GM12892 (cell line): ENCODE measurements around the genes GPC2, SPDYE3 and ZCWPW1.

- RRBS, result no CpG with 5 or more reads among the region's 6 CpGs
Measured at GRCh38 chr7:99908473-99908920, 10.8 kb downstream of the TRIM4 start.

DNA sequence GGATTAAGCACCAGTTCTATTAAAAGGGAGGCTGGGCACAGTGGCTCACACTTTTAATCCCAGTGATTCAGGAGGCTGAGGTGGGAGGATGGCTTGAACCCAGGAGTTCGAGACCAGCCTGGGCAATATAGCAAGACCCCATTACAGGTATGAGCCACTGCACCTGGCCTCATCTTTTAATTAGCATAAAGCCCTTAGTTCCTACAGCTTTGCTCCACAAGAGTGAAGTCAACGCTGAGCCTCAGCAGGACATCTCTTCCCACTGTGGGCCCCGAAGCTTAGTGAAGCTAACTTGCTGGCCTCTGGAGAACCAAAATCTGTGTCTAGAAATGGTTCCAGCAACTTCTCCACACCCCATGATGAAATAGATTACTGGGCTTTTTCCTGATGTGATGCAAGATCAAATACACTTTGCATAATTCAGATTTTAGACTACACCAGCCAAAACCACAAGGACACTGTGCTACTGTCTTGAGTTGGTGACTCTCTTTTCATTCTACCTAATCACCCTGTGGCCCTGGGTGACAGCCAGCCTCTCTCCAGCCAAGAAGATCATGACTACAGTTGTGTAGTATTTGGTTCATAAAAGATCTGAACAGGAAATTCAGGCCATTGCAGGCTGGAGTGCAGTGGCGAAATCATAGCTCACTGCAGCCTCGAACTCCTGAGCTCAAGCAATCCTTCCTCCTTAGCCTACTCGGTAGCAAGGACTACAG lies 22.3 kb downstream of the AZGP1 start:
- RRBS, result no CpG with 5 or more reads among the region's 6 CpGs

- RRBS, result 0% methylated on average over 2 of the region's 16 CpGs
Measured at GRCh38 chr7:99966642-99967472, 9.0 kb downstream of the AZGP1 start.

DNA sequence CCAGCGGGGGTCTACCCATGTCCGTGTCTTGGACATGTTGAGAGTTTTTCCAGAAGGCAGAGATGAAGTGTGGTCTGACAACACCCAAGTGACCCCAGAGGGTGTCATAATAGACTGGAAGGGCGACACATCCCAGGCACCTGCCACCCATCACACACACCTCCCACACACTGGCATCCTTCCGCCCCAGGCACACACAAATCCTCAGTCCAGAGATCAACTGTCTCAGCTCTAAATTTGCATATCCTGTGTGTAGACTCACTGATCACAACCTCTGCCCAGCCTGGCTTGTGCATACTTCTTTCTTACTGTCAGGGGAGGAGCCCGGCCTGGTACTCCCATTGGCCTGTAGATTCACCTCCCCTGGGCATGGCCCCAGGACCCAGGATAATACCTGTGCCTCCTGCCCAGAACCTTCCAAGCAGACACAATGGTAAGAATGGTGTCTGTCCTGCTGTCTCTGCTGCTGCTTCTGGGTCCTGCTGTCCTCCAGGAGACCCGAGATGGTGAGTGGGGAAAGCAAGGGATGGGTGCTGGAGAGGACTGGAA lies 4.6 kb upstream of the AZGP1 start:
- RRBS, result no CpG with 5 or more reads among the region's 6 CpGs

- RRBS, result no CpG with 5 or more reads among the region's 19 CpGs
Measured at GRCh38 chr7:100023272-100024001, 8.0 kb downstream of the ZKSCAN1 start.

DNA sequence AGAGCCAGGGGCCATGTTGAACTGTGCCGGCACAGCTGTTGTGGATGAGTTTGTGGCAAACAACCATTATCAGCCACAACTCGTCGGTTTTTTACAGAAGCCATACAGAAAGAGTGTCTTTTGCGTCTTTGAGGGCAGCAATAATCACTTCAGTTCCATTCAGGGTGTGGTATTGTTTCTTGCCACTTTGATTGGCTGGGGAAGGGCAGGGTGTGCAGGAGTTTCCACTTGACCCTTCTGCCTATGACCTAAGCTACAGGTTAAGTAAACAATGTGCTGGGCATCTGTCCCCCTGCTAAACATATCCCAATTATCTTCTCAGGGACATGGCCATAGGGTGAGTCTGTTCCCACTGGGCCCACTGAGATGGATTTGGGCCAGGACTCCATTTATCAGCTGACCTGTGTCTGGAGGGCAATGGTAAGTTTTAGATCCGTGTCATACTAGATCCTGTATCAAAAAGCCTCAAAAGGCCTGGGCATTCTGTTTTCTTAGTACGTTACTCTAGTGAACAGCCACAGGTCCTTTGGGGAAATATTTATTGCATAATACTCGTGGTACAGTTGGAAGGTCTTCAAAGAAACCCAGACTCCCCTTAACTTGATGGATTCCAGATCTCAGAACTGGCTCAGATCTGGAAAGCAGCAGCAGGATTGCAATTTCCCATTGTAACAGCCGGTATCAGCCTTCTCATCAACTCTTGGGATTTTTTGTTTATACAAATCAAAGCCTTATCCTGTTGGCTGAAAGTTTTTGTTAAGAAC lies 15.9 kb downstream of the ZNF3 start:
- RRBS, result no CpG with 5 or more reads among the region's 8 CpGs

DNA sequence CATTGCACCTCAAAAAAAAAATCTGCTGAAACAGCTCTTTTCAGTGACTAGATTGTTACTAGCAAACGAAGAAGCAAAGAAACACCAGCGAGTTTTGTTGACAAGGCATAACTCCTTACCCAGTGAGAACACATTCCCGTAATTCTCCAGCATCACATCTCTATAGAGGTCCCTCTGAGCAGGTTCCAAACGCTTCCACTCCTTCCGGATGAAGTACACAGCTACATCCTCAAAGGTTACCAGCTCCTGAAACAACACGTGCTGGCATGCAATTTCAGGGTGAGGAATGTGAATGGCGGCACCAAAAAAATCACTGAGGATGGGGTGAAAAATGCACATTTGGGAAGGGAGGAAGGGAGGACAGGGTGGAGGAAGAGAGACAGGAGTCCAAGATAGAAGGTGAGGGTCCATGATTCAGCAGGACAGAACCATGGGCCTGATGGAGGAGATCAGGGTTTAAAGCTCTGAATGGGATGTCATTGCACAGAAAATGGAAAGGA lies 6.5 kb downstream of the ZNF3 start:
- RRBS, result no CpG with 5 or more reads among the region's 7 CpGs

DNA sequence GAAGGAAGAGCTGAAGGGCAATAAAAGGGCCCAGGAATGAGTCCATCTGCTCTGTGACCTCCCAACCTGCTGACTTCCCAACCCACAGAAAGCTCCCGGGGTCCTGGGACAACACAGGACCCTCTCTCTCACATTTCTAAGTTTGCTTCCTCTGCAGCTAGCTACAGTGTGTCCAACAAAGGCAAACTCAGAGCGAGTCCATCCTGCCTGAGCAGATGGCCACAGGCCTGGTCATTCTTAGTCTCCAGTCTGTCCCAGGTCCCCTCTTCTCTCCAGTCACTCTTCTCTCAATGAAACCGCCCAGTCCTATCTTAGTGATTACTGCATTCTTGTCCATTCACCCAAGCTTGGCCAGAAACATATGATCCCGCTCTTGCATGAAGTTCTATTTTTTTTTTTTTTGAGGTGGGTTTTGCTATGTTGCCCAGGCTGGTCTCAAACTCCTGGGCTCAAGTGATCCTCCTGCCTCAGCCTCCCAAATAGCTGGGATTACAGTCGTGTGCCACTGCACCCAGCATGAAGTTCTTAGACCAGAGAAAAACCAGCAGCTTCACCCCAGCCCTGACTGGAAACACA lies 5.8 kb downstream of the ZNF3 start:
- RRBS, result no CpG with 5 or more reads among the region's 5 CpGs

DNA sequence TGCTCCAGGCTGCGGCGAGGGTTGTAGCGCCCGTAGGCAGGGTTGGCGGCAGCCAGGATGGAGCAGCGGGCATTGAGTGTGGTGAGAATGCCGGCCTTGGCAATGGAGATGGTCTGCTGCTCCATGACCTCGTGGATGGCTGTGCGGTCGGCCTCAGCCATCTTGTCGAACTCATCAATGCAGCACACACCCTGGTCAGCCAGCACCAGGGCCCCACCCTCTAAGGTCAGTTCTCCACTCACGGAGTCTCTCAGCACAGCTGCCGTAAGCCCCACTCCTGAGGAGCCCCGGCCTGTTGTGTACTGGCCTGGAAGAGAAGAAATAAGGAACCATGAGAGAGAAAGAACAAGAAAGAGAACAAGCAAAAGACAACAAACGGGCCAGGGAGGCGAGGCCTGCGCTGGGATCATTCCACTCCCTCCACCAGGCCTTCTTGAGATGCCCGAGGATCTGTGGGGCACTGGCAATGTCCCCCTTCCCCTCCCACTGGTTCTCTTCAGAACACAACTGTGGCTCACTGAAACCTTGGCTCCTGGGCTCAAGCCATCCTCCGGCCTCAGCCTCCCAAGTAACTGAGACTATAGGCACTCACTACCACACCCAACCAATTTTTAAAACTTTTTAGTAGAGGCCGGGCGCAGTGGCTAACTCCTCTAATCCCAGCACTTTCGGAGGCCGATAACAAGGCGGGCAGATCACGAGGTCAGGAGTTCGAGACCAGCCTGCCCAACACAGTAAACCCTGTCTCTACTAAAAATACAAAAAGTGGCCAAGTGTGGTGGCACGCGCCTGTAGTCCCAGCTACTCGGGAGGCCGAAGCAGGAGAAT lies 5.1 kb downstream of the MCM7 start:
- RRBS, result 100% methylated on average over 1 of the region's 30 CpGs

DNA sequence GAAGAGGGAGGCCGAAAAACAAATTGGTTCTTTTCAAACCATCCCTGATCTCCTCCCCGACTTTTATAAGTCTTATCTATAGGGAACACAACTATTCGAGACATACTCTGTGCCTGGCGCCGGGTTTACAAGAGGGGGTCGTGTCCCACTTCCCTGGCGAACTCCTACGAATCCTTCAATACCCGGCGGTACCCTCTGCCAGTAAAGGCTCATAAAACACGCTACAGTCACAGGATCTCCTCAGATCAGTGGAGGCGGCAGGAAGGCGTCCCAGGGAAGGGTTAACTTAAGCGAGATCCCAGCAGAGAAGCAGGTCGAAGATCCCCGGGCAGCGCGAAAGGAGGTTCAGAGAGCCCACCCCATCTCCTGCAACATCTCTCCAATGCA lies 391 bp downstream of the TAF6 start:
- RRBS, result no CpG with 5 or more reads among the region's 18 CpGs

GRCh38 chr7:100166725-100167552 lies 1.5 kb downstream of the GAL3ST4 start:
- RRBS, result 81% methylated on average over 2 of the region's 17 CpGs

- RRBS, result no CpG with 5 or more reads among the region's 18 CpGs
Measured at GRCh38 chr7:100167553-100168434, 623 bp downstream of the GAL3ST4 start.

- RRBS, result 2% methylated on average over 32 of the region's 88 CpGs
Measured at GRCh38 chr7:100176949-100178213, at the start of gene GPC2. Gene GPC2 (minus strand): TSS chr7:100177381.

DNA sequence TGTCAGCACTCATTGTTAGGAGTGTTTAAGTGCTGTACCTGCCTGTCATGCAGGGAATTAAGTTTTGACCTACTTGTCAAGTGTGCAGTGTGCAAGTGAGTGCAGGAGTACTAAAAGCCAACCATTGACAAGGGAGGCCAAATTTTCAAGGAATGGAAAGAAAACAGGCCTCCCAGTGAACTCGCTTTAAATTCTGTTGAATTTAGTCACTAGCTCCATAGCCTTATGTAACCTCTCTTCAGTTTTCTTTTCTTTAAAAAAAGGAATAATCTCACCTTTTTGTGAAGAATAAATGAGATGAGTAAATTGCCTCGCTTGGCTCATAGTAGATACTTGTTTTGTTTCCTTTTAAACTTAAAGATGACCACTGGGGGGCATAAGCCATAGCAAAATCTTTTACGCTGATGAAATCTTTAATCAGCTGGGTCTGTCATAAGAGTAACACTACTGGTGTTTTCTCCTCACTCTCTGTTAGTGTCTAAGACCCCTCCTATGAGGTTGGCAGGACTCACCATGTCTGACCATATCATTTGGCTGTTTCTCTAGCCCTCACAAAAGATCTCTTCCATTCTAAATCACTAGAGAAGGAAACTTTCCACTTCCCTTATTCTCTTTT lies 12.2 kb downstream of the STAG3 start:
- RRBS, result no CpG with 5 or more reads among the region's 3 CpGs

- RRBS, result no CpG with 5 or more reads among the region's 5 CpGs
Measured at GRCh38 chr7:100307548-100307798, at the start of gene SPDYE3. Gene SPDYE3 (plus strand): TSS chr7:100307702.

DNA sequence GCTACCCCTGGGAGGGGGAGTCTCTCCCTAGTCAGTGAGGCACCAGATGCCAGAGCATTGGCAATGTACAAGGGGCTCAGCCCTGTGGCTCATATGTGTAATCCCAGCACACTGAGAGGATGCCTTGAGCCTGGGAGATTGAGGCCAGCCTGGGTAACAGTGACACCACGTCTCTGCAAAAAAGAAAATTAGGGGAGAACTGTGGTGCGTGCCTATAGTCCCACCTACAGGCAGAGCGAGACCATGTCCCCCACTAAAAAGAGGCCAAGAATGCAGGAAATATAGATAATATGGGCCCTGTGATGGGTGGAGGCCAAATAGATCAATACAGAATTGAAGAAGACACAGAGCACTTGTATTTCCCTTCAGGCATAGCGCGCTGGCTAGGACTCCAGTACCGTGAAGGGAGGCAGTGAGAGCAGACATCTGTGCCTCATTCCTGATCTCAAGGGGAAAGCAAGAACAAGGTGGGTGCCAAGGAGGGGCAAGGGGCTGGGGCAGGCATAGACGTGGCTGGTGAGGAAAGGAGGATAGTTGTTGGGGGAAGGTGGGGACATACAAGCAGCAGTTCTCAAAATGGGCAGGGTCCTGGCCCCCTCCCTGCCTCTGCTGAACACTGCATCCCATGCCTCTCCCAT lies 3.0 kb upstream of the PILRB start:
- RRBS, result no CpG with 5 or more reads among the region's 7 CpGs

DNA sequence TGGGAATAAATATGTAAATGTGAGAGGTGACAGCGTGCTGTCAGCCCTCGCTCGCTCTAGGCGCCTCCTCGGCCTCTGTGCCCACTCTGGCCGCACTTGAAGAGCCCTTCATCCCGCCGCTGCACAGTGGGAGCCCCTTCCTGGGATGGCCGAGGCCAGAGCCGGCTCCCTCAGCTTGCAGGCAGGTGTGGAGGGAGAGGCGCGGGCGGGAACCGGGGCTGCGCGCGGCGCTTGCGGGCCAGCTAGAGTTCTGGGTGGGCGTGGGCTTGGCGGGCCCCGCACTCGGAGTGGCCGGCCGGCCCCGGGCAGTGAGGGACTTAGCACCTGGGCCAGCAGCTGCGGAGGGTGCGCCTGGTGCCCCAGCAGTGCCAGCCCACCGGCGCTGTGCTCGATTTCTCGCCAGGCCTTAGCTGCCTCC lies 8.3 kb downstream of the PILRA start:
- RRBS, result no CpG with 5 or more reads among the region's 32 CpGs

DNA sequence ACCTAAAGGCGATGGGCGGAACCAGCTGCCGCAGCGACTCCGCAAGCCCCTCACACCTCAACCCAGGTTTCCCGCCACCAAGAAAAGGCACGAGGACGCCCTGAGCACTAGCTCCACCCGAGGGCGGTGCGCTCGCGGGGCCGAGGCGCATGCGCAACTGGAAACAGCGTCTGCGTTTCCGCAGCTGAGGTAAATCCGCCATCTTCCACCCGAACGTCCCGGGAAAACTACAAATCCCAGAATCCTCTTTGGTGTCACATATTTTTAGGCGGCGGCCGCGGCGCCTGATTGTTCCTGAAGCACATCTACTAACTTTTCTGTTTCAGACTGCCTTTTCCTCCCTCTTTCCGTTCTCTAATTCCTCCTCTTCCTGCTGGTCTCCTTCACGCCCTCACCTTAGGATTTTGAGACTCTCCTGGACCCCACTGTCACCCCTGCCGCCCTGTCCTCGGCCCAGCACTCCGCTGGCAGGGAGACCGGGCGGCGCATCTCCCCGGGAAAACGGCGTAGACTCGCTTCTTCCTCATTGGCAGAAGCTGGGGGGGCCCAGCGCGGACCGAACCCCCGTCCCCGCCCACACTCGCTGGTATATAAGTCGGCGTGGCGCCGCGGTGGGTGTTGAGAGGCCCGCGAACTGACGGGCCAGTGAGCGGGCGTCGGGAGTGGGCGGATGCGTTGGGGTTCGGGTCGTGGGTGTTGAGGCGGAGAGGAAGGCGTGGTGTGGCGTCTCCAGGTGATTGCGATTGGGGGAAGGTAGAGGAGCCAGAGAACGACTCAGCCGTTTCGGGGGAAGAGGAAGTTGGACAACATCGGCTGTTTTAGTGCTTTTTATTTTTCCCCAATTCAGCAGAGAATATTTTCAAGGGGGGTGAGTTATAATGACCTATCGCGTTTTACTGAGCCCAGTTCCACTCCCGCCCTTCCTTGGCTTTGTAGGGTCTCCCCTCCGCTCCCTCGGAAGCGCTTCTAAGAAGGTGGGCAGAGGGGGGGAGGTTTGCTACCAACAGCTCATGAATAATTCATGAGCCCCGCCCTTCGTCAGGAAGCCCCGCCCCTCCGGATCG lies at the start of gene ZCWPW1:
Gene ZCWPW1, minus strand, starts transcription at position 531 of the 1,064 bp plus-strand sequence.
- RRBS, result no CpG with 5 or more reads among the region's 80 CpGs

GRCh38 chr7:100437141-100437474 lies 811 bp upstream of the PPP1R35 start:
- RRBS, result 93% methylated on average over 6 of the region's 15 CpGs

- RRBS, result no CpG with 5 or more reads among the region's 7 CpGs
Measured at GRCh38 chr7:100545461-100546328, 6.7 kb downstream of the AGFG2 start.